Calu3 (cell line): ENCODE measurements around a stretch of chr9.

DNA sequence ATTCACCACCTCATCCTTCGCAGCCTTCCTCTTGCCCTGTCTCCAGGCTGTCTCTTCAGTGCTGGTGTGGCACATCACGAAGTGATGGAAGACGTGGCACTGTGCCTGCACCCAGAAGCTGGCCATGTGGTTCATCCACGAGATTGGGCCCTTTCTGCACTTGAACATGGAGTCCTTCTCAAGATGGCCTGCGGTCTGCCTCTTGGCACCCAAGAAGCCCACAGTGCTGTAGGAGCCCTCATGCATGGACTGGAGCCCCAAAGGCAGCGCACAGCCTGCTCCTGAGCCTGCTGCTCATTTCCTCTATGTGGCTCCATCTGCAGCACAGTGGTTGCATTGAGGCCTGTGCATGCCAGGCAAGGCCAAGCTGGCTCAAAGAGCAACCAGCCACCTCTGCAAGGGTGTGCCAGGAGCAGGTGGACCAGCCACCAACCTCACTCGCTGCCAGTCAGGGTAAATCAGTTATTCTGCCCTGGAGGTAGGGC, 52.4 kb downstream of the ANKRD18A start:
- PRO-cap, result no peak

DNA sequence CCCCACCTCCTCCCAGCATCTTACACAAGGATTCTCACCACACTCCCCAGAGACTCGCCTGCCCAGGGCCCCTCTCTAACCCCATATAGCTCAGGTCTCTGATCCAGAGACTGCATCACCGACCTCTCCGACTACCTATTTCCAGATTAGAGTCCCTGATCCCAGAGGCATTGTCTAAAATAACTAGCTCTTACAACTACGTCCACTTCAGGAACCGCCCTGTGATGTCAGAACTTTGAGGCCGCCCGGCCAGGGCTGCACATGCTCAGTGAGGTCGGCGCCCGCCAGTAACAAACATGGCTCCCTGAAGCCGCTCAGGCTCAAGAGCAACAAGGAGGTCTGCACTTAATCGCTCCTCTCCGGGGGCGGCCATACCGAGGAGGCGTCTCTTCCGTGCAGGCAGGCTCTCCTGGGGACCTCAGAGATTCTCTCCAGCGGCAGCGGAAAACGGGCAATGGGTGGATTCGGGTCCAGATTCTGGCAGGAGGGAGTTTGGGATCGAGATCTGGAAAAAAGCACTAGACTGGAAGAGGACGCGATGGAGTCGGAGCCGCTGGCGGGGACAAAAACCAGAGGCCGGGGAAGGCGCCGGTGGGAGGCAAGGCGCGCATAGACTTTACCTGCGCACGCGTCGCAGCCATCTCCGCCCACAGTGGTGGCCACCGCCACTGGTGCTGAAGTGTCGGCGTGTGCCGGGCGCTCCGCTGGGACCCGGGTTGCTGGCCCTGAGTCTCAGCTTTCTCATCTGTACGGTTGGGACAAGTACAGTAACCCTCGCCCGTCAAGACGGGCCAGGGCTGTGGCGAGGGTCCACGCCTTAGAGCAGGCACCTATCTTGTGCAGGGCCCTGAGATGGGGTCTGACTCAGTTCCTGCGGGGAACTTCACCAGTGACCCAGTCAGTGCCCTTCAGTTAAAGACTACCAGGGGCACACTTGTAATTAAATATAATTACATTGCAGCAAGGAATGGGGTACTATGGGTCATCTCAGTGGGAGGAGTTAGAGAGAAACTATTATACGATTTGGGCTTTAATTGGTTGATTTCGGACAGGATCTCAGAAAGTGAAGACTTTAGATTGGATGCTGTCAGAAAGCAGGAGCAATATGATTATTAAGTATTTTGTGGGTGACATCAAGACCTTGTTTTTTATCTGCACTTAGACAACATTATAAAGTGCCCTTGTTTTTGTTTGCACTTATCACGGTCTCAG, 454.0 kb downstream of the SPATA31A1 start:
- PRO-cap, result bidirectional peak, plus-strand start at position 323 of the sequence, minus-strand start at position 172 of the sequence; bidirectional peak, plus-strand start at position 649 of the sequence, minus-strand start at position 670 of the sequence; unidirectional peak, minus-strand start at position 921 of the sequence

GRCh38 chr9:40578904-40579497, 549.5 kb downstream of the FOXD4L6 start:
- PRO-cap, result no peak

DNA sequence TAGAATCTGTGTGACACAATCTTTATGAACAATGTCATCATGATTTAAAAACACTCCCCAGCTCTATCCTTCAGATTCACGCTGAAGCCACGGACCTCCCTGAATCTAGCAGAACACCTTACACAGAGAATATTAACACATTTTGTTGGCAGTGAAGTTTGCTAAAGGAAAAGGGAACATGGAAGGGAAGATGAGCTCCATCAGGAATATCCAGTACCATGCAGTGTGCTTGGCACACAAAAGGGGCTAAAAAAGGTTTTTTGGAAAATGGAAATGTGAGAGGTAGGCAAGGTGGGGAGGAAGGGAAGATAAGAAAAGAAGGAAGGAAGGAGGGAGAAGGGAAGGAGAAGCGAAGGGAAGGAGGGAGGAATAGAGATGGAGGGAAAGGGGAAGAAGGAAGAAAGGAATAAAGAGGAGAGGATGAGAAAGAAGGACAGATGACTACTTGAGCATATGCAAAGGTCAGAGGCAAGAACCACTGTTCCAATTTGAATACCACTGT, 102.3 kb downstream of the FOXD4L6 start:
- PRO-cap, result no peak

GRCh38 chr9:41266423-41267109, 77.4 kb upstream of the ZNG1F start:
- PRO-cap, result no peak

GRCh38 chr9:41651007-41651244, 461.8 kb upstream of the ZNG1F start:
- PRO-cap, result no peak

DNA sequence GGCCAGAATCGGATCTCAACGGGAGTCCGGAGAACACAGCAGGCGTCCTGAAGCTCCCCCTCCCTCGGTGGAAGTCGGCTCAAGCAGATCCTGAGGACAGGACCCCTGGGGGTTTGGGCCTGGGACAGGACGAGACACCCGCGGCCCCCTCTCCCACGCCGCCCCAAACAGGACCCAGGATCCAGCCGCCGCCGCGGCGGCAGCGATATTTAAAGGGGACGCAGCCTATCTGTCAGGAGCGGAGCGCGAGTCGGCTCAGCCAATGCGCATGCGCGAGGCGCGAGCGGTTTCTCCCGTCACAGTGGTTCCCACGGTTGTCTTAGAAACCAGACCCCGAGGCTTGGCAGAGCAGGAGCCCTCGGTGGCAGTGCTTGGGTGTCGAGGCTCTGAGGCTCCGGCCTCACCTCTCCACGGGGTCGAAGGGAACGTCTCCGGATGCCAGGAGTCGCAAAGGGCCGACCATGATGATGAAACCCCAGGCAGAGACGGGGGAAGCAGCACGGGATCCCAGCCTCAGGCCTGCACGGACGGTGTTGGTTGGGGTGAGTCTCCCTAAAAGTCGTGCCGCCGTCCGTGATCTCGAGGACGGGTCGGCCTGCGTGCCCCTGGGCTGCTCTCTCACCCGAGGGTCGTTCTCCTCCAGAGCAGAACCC, 666.6 kb downstream of the SPATA31A7 start:
- PRO-cap, result no peak

- PRO-cap, result no peak
These were observed 651.0 kb downstream of the FOXD4L5 start for GRCh38 chr9:64634092-64634403.

DNA sequence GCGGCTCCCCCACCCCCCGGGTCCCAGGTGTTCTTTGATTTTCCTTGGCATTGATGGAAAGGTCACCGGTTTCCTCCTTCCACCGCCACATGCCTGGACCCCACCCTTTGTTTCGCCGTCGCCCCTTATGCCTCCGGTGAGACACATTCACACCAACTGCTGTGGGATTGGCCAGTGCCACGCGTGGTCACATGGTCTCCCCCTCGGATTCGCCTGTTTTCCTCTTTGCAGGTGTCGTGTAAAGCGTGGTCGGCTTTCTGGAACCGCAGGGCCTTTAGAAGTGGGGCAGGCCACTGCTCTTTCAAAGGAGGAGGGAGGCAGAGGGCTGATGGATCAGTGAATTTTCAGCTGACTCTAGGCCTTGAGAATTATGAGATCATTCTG, 101.2 kb upstream of the FOXD4L5 start:
- PRO-cap, result unidirectional peak, minus-strand start at position 158 of the sequence

DNA sequence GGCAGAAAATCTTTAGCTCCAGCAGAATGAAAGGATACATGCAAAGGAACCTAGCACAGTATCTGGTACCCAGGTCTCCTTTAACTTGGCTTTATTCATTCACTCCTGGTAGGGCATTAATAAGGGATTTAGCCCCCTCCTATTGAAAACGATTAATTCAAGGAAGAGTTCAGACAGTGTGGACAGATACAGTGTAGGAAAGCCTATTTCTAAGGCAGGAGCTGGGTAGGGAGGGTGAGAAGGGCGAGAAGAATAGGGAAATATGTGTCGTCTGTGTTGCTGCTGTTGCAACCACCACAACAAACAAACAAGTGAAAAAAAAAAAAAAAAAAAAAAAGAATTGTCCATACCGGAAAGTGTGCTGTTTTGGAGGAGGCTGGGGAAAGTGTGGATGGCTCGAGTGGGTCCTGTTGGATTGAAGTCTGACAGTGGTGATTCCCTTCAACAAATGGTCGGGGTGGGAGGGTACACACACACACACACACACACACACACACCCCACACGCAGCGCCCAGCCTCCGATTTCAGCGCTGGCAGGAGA, 401 bp upstream of the PGM5 start:
- PRO-cap, result no peak

DNA sequence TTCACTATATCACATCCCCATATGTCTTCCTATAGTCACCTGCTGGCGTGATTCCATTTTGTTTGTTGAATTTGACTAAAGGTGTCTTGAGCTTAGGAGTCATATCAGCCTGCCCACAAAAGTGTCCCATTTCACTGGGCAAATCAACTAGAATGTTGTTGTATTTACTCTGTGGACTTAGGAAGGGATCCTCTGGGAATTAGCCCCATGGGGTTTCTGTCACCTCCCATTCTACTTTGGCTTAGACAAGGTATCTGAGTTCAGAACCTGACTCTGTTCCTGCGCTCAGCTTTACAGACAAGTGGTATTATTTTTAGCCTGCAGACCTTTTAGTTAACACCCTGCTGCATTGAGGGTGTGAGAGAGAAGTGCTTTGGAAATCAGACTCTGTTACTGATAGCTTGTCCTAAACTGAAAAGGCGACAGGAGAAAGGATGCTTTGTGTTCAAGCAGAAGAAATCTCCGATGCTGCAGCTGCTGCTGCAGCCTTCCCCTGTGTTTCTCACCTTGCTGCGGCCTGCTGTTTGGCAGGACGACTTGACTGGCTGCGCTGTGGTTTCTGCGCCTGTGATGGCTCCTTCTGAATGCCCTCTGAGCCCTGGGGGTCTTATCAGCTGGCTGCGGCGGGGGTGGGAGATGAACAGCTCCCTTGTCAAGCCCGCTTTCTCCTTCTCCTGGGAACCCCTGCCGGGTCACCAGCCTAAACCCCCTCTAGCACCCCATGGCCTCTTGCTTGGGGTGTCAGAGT, 61.9 kb downstream of the PGM5 start:
- PRO-cap, result no peak

DNA sequence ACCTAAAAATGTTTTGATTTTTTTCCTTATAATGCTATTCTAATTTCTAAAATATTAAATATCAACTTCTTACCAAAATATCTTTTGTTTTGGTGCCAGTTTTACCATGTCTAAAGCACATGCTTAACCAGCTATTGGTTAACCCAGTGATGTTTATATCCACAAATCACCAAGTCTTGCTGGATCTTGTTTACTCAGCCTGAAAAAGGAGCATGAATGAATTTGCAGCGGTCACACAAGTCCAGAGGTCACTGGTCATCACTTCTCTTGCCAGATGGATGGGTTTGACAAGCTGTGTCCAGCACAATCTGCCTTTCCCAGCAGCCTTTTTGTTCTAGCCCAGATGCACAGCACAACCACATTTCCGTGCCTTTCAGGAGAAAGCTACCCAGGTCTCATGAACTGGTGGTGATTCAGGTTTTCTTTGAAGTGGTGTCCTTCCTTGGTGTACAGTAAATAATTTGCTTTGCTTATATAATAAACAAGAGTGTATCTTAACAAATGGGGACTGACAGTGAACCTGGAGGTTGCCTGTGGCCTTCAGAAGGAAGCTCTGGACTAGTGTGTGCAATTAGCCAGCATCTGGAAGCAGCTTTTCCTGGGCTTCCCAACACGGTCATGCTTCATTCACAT, 32.1 kb downstream of the TMEM252 start:
- PRO-cap, result no peak

DNA sequence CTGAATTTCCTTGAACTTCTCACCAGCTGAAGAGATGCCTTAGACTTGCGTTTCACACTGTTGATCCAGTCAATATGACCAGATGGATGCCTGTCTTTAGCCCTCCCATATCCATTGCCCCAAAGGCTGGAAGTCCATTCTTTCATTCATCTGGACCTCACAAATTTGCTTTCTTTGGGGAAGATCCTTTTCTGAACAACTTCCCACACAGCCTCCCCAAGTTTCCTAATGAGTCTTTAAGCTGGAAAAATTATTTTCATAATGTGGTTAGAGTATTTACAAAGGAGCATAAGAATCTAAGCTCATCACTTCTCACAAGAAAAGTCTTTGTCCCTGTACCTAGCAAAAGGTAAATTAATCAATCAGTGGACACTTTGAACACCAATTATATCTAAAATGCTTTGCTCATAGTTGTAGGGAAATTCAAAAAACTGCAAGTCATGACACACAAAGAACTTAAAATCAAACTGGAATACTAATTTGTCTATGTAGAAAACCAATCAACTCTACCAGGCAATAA, 98.4 kb downstream of the PABIR1 start:
- PRO-cap, result no peak

DNA sequence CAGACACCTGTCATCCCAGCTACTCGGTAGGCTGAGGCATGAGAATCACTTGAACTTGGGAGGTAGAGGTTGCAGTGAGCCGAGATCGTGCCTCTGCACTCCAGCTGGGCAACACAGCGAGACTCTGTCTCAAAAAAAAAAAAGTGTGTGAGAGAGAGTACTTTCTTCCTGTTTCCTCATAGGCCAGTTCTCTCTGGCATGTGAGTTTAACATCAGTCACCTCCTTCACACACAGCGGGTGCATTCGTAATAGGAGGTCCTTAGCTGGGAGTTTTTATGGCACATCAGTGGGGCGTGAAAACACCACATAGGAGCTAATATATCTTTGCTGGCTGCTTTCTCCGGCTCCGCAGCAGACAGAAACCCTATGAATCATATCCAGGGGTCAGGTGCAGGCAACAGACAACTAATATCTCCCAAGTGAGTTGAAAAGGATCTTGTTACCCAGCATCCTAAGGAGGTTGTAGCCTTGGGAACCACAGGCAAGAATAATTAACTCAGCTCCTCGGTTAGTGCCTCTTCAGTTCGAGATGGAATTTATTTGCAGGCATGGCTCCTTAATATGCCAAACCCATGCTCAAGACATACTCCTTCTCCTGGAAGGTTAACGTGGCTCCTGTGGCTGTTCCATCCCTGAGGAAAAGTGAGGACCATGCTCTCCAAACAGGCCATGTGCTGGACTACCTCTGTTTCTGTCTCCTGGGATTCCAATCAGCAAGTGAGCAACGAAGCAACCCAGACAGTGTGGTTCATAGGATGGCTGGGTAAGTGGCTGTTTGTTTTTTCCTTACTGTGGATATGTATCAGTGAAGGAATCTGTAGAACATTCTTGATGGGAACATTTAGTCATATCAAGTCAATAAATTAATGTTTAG, 64.0 kb downstream of the FXN start:
- PRO-cap, result bidirectional peak, plus-strand start at position 215 of the sequence, minus-strand start at position 126 of the sequence; bidirectional peak, plus-strand start at position 523 of the sequence, minus-strand start at position 349 of the sequence; unidirectional peak, plus-strand start at position 523 of the sequence

- PRO-cap, result bidirectional peak, plus-strand start at chr9:69105378, minus-strand start at chr9:69105263
These were observed 68.9 kb upstream of the TJP2 start for GRCh38 chr9:69105065-69105657.

- PRO-cap, result no peak
These were observed 37.7 kb downstream of the TJP2 start for GRCh38 chr9:69211499-69212533.

GRCh38 chr9:69247190-69247716, 73.2 kb downstream of the TJP2 start:
- PRO-cap, result no peak

- PRO-cap, result no peak
These were observed 68.0 kb upstream of the ENTREP1 start for GRCh38 chr9:69256852-69257530.

GRCh38 chr9:69325465-69325939, 487 bp downstream of the ENTREP1 start:
- PRO-cap, result no peak

DNA sequence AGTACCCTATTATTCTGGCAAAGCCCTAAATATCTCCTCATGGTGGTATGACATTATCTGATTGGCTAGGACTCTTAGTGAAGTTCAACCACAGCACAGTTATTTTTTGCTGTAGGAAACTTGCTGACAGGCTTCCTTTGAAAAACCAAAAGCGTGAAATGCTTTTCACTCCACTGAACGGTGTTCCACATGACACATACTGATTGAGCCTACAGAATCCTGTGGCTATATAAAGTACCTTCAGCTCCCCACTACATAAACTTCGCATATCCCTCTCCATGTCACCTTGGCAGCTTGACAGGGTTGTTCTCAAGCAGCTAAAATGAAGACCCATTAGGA, 91.7 kb downstream of the APBA1 start:
- PRO-cap, result no peak